Sciatic nerve (tissue), 1 donor: Measurements from ENCODE around the genes GOLGA7B, ENTPD7, CUTC, BLOC1S2 and WNT8B.

DNA sequence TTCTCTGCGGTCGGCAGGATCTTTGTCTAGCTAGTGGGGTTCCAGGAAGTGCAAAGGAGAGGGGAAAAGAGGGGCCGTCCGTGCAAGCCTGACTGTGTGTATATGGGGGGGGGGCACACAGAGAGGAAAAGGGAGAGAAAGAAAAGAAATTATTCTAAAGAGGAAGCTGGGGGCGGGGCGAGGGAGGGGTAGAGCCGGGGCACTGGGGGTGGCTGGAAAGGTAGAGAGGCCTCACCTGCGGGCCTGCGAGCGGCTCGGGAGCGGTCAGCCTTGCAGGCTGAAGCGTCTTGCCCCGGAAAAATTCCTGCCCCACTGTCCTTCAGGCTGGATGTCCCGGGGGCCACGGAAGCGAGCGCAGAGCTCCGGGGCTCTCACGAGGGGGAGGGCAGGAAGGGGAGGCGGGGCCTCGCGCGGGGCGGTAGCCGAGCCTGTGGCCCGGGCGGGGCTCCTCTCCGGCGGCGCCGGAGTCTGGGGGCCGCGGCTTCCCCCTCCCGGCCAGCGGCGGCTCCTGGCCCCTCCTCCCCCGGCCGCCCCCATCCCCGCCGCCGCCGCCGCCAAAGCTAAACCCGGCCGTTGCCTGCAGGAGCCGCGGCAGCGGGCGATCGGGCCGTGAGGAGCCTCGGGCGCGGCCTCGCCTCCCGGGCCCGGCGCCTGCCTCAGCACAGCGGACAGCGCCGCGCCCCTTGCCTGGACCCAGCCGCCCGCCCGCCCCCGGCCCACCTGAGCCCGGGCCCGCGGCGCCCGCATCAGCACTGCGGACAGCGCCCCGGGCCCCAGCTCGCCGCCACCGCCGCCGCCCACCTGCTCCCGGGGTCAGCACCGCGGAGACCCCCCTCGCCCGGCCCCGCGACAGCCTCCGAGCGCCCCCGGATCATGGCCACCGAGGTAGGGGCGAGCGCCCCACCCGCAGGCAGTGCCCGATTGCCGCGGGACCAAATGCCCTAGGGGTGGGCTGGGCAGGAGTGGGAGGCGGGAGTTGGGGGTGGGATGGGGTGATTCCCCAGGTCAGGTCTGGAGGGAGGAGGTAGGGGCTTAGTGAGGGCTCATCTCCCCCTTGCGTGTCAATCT lies at the start of gene GOLGA7B:
Gene GOLGA7B (plus strand): TSS at position 413 of the 1,068 bp plus-strand sequence.
- PRO-cap, result no peak

GRCh38 chr10:97895772-97896130 lies 46.1 kb downstream of the GOLGA7B start:
- PRO-cap, result no peak

DNA sequence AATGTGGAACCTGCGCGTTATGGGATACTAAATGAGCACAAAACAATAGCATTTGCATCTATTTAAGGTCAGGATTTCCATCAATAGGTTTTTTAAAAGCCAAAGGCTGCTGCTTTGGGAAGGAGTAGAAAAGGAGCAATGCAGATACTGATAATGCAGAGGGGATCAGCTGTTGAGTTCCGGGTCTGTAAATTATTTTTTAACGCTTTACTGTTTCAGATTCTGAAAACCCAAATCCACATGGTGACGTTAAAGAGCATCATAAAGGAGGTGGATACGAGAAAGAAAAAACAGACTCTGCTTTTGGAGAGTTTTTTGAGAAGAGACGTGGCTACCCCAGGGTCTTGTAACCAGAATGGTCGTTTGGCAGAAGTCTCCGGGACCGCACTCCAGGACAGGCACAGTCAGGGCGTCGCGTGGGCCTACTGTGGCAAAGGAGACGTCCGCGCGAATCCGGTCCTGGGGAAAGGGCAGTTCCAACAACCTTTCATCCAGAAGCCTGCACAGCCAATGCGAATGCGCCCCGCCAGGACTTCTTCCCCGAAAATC lies 2.2 kb downstream of the HPSE2 start:
- PRO-cap, result no peak

GRCh38 chr10:99395672-99396293 lies 34.6 kb downstream of the GOT1 start:
- PRO-cap, result no peak

GRCh38 chr10:99521844-99522543 lies 10.7 kb upstream of the NKX2-3 start:
- PRO-cap, result no peak

- PRO-cap, result no peak
Measured at GRCh38 chr10:99612903-99613834, 7.1 kb downstream of the SLC25A28 start.

- PRO-cap, result no peak
Measured at GRCh38 chr10:99621834-99622203, 1.6 kb upstream of the SLC25A28 start.

DNA sequence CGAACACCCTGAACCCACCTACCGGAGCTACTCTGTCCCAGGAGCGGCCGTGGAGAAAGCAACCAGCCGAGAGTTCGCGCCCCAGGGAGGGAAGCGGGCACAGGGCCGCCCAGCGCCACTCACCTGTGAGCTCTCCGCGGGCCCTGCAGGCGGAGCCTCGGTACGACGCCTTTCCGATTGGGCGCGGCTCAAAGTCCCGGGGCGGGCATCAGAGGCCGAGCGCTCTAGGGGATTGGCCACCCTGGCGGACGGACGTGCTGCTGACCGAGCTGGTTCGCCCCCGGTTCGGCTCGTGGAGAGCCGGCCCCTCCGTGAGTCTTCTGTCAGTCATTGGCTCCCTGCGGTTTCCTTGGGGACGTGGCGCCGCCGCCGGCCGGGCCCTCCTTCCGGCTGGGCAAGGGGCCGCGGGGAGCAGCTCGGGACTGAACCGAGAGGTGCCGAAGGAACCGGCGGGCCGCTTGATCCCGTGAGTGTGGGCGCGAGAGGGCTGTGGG lies at the start of gene ENTPD7:
Gene ENTPD7 (plus strand): TSS at position 387 of the 494 bp plus-strand sequence.
- PRO-cap, result bidirectional peak, plus-strand start at position 397 of the sequence, minus-strand start at position 145 of the sequence

GRCh38 chr10:99659617-99660515 lies 557 bp downstream of the ENTPD7 start:
- PRO-cap, result no peak

- PRO-cap, result bidirectional peak, plus-strand start at chr10:99732301, minus-strand start at chr10:99732093; bidirectional peak, plus-strand start at chr10:99732703, minus-strand start at chr10:99732483; bidirectional peak, plus-strand start at chr10:99732879, minus-strand start at chr10:99732896
Measured at GRCh38 chr10:99731813-99733039, at the start of gene CUTC. CUTC (plus strand) TSS chr10:99732234.

DNA sequence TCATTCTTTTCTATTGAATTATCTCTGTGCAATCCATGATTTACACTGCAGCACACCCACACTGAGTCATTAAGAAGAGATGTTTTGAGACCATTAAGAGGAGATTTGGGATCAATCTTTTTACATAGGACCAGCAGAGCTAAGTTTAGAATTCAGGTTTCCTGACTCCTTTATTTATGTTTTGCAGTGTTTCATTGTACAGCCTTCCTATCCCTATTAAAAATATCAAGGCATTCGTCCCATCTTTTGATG lies 6.5 kb upstream of the ABCC2 start:
- PRO-cap, result no peak

- PRO-cap, result no peak
Measured at GRCh38 chr10:99923418-99923831, 86.3 kb downstream of the DNMBP start.

GRCh38 chr10:99924980-99925372 lies 84.8 kb downstream of the DNMBP start:
- PRO-cap, result no peak

DNA sequence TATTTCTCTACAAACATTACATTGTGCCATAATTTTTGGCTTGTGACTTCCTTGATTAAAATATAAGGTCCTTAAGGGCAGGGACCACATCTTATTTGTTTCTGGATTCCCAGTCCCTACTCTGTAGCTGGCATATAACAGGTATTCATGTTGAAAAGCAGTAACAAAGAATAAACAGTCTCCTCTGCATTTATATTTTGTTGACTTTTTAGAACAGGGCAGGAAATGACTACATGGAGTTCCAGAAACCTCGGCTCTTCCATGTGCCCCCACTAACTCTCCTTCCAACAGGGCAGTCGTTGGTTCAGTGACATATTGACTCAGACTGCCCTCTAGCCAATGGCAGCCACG lies 19.7 kb upstream of the CPN1 start:
- PRO-cap, result no peak

DNA sequence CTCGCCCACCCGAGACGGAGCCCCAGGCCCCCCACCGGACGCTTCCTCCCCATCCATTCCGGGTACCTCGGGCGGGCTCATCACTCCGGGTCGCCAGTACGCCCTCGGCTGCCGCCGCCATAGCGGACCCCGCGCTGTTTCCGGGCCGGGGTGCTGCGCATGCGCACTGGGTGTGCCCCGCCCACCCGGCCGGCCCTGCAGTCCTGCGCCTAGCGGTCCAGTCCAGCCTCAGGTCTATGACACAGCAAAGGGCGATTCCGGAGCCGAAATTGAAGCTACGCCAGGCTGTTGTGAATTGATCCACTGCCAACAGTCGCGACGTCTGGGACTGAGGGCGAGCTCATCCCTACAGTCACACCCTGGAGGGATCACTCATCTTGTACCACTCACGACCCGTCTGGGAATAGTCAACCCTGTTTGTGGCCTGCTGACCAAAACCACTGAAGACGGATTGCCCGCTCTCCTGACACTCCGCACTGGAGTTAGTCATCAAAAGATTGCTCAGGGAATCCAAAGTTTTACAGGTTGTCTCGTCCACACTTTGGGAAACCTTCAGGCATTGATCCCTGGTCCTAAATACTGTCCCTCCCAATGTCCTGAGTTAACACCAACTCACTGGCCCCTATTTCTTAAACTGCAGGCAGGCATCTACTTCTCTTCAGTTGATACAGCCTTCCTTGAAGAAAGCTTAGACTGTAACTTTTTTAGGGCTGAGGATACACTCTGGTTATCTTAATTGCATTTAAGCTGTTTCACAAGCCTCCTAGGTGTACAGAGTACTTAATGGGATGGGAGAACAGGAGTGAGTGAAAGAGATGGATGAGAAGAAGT lies at the start of gene BLOC1S2:
Gene BLOC1S2 (minus strand): TSS at position 142 of the 831 bp plus-strand sequence.
- PRO-cap, result bidirectional peak, plus-strand start at position 212 of the sequence, minus-strand start at position 140 of the sequence

GRCh38 chr10:100341108-100341652 lies 5.9 kb upstream of the SCD start:
- PRO-cap, result bidirectional peak, plus-strand start at chr10:100341389, minus-strand start at chr10:100341297

- PRO-cap, result bidirectional peak, plus-strand start at chr10:100346663, minus-strand start at chr10:100346521
Measured at GRCh38 chr10:100346269-100346761, 718 bp upstream of the SCD start.

DNA sequence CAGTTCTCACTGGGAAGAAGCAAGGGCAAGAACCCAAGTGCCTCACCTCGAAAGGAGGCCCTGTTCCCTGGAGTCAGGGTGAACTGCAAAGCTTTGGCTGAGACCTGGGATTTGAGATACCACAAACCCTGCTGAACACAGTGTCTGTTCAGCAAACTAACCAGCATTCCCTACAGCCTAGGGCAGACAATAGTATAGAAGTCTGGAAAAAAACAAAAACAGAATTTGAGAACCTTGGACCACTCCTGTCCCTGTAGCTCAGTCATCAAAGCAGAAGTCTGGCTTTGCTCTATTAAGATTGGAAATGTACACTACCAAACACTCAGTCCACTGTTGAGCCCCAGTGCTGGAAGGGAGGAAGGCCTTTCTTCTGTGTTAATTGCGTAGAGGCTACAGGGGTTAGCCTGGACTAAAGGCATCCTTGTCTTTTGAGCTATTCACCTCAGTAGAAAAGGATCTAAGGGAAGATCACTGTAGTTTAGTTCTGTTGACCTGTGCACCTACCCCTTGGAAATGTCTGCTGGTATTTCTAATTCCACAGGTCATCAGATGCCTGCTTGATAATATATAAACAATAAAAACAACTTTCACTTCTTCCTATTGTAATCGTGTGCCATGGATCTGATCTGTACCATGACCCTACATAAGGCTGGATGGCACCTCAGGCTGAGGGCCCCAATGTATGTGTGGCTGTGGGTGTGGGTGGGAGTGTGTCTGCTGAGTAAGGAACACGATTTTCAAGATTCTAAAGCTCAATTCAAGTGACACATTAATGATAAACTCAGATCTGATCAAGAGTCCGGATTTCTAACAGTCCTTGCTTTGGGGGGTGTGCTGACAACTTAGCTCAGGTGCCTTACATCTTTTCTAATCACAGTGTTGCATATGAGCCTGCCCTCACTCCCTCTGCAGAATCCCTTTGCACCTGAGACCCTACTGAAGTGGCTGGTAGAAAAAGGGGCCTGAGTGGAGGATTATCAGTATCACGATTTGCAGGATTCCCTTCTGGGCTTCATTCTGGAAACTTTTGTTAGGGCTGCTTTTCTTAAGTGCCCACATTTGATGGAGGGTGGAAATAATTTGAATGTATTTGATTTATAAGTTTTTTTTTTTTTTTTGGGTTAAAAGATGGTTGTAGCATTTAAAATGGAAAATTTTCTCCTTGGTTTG lies 16.4 kb downstream of the SCD start:
- PRO-cap, result no peak

- PRO-cap, result no peak
Measured at GRCh38 chr10:100390760-100391297, 43.8 kb downstream of the SCD start.

DNA sequence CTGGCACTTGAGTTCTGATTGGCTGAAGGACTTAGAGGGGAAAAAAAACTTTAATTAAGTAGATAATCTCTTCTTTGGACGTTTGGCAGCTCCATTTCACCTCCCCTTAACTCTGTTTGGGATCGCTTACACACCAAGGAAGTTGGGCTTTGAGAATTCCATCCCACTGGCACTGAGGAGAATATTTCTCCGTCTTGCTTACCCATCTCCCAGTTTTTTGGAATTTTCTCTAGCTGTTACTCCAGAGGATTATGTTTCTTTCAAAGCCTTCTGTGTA lies at the start of gene WNT8B:
Gene WNT8B (plus strand): TSS at position 92 of the 277 bp plus-strand sequence.
- PRO-cap, result no peak